Measurements from ENCODE around the genes PIGU and MMP24.

- PRO-cap = no peak
- RAMPAGE, long total RNA = no peak
- RRBS = 95% methylated on average over 9 of the region's 14 CpGs
Measured at GRCh38 chr20:34075809-34076604, 36.0 kb downstream of the EIF2S2 start.

- PRO-cap = no peak
- RAMPAGE, long total RNA = no peak
- RRBS = no CpG with 5 or more reads among the region's 4 CpGs
Measured at GRCh38 chr20:34300012-34300647, 3.0 kb downstream of the AHCY start.

DNA sequence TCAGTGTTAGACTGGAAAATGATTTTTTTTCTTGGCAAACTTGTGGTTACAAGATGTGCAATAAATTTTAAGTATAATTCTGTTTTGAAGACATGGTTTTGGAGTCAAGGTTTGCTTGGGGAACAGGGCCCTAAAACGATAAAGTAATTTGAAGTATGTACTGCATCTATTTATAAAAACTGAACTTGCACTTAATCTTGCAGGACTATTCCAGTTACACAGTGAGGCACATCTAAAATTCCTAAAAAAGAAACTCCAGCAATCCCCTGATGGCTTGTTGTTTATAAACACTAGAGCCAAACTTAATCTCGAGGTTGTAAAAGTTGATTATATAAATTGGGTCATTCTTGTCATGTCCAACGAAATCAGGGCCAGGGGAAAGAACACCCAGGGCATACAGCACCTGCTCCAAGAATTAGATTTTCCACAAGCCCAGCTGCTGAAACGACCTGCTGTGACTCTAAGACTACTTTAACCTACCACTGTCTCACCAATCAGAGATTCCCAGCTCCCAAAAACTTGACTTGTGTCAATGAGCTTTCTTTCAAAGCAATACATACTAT lies 42.7 kb downstream of the MAP1LC3A start:
- PRO-cap = no peak
- RAMPAGE, long total RNA = no peak
- RRBS = no CpG with 5 or more reads among the region's 4 CpGs

GRCh38 chr20:34604779-34605670 lies 46.5 kb downstream of the MAP1LC3A start:
- PRO-cap = no peak
- RAMPAGE, long total RNA = no peak
- RRBS = no CpG with 5 or more reads among the region's 10 CpGs

DNA sequence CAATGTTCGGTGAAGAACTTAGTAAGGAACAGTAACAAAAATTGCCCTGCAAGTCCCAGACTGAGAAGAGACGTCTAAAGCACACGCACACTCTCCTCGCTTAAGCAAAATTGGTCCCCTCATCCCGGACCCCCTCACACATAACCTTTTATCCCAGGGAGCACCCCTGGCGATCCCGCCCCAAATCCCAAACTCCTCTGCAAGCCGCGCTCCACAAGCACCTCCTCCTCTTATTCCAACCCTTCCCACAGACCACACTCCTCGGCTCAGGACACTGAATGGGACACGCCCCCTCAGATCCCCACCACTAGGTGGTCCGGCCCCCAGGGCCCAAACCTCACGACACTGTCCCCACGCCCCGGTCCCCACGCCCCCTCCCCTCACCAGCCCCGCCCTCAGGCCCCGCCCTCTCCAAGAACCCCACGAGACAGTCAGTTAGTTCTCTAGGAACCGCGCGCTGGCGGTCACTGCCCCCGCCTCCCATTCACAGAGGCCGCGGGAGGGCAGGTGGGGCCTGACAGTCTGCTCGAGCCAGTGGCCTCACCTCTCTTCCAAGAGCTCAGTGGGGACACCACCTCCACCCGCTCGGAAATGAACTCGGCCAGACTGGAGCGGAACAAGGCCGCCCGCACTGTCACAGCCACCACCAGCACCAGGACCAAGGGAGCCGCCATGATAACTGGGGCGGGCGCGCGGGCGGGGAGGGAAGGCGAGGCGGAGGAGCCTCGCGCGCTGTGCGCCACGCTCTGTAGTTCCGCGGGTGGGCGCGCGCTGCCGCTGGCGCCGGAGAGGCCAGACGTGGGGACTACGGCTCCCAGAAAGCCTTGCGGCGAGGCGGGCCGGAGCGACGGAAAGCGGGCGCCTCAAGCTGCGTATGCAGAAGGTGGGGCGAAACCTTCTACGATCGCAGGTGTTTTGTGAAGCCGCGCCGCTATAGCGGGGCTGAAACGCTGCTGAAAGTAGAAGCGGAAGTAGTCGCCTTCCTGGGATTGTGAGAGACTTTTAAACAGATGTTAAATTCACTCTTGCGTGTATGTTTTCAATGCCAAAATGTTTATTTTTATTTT lies at the start of gene PIGU:
Gene PIGU, minus strand, starts transcription at position 681 of the 1,067 bp plus-strand sequence.
- PRO-cap = no peak
- RAMPAGE, long total RNA = no peak
- RRBS = 1% methylated on average over 11 of the region's 76 CpGs

GRCh38 chr20:34708546-34709020 lies 4.4 kb downstream of the TP53INP2 start:
- PRO-cap = no peak
- RAMPAGE, long total RNA = no peak
- RRBS = 2% methylated on average over 1 of the region's 23 CpGs

DNA sequence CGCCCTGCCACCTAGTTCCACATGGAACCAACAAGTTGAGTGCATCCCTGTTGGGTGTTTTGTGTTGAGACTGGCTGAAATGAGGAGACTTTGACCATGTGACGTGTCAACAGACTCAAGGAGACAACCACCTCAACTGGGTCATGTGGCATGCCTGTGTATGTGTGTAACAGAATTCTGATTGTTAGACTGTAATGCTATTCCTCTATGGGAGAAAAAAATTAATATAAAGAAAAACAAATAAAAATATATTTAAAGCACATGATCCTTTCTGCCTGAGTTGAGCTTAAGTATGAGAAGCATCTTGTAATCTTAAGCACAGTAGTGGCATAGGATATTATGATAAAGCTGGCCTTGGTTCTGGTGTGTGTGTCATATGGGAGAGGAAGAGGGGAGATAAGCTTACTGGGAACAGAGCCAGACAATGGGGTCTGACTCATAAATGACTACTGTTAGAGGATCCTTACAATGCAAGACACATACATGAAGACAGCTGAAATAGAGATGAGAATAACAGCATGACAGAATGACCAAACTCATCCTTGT lies 9.1 kb downstream of the TP53INP2 start:
- PRO-cap = no peak
- RAMPAGE, long total RNA = no peak
- RRBS = no CpG with 5 or more reads among the region's 2 CpGs

GRCh38 chr20:34714309-34715020 lies 10.3 kb downstream of the TP53INP2 start:
- PRO-cap = no peak
- RAMPAGE, long total RNA = no peak
- RRBS = no CpG with 5 or more reads among the region's 4 CpGs

GRCh38 chr20:34742781-34743561 lies 38.8 kb downstream of the TP53INP2 start:
- PRO-cap = no peak
- RAMPAGE, long total RNA = no peak
- RRBS = no CpG with 5 or more reads among the region's 5 CpGs

DNA sequence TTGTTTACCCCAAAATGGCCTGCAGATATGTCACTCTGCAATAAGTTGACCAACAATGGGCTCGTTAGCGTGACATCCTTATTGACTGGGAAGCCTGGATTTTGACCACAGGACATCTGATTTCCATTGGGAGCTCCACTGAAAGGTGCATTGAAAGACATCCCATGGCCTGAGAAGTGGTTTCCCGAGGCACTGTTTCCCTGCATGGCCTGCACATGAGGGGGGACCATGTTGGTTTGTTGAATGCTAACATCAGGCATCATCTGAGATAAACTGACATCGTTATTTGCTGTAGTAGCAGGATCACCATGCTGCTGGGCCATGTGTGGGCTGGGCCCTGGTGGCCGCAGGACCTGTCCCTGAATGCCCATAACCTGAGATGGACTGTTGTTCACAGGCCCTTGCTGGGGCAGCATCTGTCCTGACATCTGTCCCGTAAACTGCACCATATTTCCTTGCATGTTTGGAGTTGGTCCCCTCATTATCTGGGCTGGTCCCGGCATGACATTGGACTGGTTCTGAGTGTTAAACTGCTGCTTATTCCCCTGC lies 45.4 kb downstream of the TP53INP2 start:
- PRO-cap = no peak
- RAMPAGE, long total RNA = no peak
- RRBS = no CpG with 5 or more reads among the region's 7 CpGs

GRCh38 chr20:34874686-34875258 lies 1.6 kb upstream of the ACSS2 start:
- PRO-cap = no peak
- RAMPAGE, long total RNA = no peak
- RRBS = no CpG with 5 or more reads among the region's 4 CpGs

DNA sequence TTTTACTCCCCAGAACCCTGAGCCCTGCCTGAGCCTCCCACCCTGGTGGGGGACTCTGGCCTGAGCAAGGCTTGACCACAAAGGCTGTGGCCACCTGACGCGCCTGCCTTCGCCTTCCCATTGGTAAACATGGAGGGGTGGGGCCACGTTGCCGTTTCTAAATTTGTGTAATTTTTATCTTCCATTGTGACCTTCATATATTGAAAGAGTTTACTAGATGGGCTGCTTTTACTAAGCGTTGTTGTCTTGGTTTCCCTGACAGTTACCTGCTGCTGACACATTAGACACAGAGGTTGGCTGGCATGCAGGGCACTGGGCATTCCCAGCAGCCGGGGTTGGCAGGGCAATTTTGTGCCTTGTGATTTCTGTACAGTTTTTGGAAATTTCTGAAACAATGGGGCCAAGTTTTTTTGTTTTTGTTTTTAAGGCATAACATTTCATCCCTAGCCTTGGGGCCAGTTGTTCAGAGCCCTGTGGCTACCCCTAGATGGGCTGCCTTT lies 27.0 kb downstream of the MYH7B start:
- PRO-cap = no peak
- RAMPAGE, long total RNA = no peak
- RRBS = no CpG with 5 or more reads among the region's 7 CpGs

DNA sequence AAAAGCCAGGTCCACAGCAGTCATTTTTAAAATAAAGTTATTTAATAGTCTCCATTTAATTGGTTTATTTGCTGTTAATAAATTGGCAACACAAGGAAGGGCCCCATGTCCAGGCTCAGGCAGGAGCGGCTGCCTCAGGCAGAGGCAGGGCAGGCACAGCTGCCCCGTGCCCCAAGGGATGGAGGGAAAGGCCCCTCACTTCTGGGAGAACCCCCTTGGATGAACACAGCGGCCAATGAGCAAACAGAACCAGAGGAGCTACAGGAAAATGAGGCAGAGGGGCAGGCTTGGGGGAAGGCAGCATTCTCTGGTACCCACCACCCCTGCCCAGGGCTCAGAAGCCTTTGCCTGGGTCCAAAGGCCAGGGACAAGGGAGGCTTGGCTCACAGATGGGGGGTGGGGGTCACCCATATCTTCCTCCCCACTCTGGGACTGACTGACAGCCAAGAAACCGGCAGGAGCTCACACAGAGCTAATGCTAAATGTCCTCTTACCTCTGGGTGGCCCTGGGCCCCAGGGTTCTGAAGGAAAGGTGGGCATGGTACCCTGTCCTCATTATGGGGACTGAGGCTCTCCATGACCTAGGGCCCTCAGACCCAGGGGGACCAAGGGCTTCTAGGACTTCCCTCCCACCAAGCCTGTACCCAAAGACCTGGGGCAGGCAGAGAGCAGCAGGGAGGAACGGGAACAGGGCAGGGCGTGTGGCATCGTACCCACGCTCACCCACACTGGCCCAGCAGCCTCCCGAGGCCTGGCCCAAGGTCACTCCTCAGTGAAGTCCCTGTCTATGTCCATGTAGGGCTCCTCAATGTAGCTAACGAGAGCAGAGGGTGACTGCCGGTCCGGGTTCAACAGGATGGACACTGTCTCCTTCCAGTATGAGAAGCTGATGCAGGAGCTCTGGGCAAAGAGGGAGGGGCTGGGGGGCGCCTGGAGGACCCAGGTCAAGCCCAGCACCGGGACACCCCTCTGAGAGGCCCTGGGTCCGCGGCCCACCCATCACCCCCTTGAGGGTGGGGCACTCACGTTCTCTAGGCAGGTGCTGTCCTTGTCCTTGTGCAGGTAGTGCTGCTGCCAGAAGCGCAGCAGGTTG lies 47.1 kb downstream of the MYH7B start:
- PRO-cap = no peak
- RAMPAGE, long total RNA = no peak
- RRBS = 93% methylated on average over 3 of the region's 18 CpGs

DNA sequence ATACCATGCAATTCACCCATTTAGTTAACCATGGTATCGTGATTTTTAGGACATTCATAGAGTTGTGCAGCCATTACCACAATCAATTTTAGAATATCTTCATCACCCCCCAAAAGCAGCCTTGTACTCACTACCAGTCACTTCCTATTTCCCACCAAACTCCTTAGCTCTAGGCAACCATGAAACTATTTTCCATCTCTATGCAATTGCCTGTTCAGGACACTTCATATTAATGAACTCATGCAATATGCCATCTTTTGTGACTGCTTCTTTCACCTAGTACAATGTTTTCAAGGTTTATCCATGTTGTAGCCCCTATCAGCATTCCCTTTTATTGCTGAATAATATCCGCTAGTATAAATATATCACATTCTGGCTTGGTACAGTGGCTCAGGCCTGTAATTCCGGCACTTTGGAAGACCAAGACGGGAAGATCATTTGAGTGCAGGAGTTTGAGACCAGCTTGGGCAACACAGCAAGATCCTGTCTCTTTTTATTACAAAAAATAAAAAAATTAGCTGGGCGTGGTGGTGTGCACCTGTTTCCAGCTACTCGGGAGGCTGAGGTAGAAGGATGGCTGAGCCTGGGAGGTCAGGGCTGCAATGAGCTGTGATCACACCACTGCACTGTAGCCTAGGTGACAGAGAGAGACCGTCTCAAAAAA lies 68.3 kb downstream of the TRPC4AP start:
- PRO-cap = no peak
- RAMPAGE, long total RNA = no peak
- RRBS = no CpG with 5 or more reads among the region's 7 CpGs

DNA sequence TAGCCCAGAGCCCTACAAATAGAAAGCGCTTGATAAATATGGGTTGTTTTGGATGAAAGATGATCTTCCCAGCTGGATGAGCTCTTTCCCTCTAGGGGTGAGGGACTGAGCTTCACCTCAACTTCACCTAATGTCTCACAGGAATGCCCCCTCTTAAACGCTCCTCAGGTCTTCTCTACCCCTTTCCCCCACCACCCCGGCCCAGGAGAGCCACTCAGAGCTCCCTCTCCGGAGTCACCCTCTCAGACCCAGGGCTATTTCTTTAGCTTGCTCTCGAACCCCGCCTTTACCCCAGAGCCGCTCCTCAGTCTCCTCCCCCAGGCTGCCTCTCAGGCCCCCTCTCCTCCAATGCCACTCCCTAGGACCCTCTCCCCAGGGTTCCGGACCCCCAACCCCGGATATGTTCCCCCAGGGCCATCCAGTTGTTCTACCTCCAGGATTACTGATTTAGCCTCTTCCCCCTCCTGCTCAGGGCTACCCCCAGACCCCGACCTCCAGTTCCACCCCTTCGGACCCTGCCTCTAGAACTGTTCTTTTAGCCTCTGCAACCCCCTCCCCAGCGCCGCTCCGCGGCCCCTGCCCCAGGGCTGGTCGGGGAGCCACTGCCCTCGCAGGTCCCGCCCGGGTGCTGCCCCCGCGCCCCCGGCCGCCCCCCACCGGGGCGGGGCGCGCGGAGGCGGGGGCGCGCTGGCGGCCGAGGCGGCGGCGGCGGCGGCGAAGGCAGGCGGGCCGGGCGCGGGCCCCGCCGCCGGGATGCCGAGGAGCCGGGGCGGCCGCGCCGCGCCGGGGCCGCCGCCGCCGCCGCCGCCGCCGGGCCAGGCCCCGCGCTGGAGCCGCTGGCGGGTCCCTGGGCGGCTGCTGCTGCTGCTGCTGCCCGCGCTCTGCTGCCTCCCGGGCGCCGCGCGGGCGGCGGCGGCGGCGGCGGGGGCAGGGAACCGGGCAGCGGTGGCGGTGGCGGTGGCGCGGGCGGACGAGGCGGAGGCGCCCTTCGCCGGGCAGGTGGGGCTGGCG lies at the start of gene MMP24:
Gene MMP24, plus strand, starts transcription at position 705 of the 1,011 bp plus-strand sequence.
- PRO-cap = no peak
- RAMPAGE, long total RNA = no peak
- RRBS = 2% methylated on average over 47 of the region's 93 CpGs

GRCh38 chr20:35271040-35271473 lies 6.9 kb downstream of the MMP24OS start:
- PRO-cap = no peak
- RAMPAGE, long total RNA = no peak
- RRBS = no CpG with 5 or more reads among the region's 5 CpGs

- PRO-cap = no peak
- RAMPAGE, long total RNA = no peak
- RRBS = no CpG with 5 or more reads among the region's 5 CpGs
Measured at GRCh38 chr20:35359415-35360182, 52.2 kb downstream of the UQCC1 start.

GRCh38 chr20:35466397-35467242 lies 11.2 kb downstream of the CEP250 start:
- PRO-cap = no peak
- RAMPAGE, long total RNA = no peak
- RRBS = no CpG with 5 or more reads among the region's 11 CpGs

GRCh38 chr20:35493298-35493627 lies 36.2 kb downstream of the C20orf173 start:
- PRO-cap = no peak
- RAMPAGE, long total RNA = no peak
- RRBS = no CpG with 5 or more reads among the region's 2 CpGs

GRCh38 chr20:35502919-35503536 lies 26.4 kb downstream of the C20orf173 start:
- PRO-cap = no peak
- RAMPAGE, long total RNA = no peak
- RRBS = no CpG with 5 or more reads among the region's 13 CpGs